Left lung (tissue), 1 donor: ENCODE results near the gene BET1.

DNA sequence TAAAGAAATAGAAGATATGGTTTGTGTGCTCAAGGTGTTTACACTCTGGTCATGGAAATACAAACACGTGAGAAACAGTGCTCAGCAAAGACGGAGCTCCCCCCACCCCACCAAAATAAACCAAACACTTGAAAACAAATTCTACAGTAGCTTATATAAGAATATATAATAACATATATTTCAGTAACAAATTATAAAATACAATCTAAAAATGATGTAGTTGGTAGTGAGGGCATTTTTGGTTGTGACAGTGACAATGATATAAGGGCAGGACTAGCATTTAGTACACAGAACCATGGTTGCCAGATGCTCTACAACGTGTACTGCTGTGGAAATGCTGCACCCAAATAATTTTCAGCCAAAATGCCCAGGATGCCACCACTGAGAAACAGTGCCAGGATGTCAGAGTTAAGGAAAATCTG, 121.7 kb downstream of the CDK14 start:
- PRO-cap, result no peak

DNA sequence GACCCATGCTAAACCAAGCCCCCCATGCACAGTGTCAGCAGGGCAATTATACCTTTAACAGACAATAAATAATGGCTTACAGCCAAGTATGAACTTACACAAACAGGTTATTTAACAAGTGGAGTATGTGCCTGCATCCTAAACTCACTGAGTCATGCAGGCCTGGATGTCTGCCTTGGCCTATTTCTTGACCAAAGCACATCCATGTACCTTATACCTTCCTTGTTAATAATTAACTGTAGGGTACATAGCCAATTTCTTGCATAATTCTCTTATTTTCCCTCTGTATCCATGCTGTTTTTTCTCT, 170.9 kb downstream of the CDK14 start:
- PRO-cap, result no peak

GRCh38 chr7:91945343-91945885, 4.8 kb downstream of the AKAP9 start:
- PRO-cap, result no peak

DNA sequence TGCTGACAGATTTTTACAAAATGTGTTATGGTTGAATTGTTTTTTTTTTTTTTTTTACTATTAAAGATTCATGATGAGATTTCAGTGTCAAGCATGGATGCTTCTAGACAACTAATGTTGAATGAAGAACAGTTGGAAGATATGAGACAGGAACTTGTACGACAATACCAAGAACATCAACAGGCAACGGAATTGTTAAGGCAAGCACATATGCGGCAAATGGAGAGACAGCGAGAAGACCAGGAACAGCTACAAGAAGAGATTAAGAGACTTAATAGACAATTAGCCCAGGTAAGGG, 93.7 kb downstream of the CYP51A1 start:
- PRO-cap, result no peak

DNA sequence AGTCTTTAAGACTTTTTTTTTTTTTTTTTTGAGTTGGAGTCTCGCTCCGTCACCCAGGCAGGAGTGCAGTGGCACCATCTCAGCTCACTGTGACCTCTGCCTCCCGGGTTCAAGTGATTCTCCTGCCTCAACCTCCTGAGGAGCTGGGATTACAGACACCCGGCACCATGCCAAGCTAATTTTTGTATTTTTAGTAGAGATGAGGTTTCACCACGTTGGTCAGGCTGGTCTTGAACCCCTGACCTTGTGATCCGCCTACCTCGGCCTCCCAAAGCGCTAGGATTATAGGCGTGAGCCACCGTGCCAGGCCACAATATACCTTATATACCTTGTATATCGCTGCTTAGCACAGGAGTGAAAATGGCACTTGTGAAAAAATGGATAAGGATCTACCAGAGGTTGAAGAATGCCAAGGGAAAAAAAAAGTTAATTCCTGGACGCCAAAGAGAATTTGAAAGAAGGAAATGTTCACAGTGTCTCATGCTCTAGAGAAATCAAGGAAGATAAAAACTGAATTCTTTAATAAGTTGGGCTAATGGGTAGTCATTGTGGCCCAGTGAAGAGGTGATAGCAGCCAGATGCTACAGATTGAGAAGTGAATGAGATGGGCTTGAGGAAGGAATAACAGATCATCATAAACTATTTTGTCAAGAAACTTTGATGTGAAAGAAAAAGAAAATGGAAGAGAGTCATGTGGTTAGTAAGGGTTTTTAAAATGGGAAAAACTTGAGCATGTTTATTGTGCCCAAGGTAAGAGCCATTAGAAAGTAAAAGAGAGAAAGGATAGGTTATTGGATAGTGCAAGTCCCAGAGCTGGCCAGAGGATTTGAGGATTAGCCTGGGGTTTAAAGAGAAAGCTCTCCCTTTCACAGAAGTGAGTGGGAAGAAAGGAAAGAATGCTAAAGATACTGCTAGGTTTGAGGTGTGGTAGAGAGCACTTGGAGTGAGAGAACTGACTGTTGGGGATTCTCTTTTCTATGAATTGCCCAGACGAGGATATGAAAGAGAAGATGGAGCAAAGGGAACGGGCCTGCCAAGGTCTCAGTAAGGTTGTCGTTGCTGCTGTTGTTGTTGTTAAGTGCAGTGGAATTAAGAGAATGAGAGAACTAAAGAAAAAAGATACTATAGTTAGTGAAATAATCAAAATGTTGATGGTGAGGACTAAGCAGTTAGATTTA, 98.5 kb upstream of the GATAD1 start:
- PRO-cap, result no peak

DNA sequence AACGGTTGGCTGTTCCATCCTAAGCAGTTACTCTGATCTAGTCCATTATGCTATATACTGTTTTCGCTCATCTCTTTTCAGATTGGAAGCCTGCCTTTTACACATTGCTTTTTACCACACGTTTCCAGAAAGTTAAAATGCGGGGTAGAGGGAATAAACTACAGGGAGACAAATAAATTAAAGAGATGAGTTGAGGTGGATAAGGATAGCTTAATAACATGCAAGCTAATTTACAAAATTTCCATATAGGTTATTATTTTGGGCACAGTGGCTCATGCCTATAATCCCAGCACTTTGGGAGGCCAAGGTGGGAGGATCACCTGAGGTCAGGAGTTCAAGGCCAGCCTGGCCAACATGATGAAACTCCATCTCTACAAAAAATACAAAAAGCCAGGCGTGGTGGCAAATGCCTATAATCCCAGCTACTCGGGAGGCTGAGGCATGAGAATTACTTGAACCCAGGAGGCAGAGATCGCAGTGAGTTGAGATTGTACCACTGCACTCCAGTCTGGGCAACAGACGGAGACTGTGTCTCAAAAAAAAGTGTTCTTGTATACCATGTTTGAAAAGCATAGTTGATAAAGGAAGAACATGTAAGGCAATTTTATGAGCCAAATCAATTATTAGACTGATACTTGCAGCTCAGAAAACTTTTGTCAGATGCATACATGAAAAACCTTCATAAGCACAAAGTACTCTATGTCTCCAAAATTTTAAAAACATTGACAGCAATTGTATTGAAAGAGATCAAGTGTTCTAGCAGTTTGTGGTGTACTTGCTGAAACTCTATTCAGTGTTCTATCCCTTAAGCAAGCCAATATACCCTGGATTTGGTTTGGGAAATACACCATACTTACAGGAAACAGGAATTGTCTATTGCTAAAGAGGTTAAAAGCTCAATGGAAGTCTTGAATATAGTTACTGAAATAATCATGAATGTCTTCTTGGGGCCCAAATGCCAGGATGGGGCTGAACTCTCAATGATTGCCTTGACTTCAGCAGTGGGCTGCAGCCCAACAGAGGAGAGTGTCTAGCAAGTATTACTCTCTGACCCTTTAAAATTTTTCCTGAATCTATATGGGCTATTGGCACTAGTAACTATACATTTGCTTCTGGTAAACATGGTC, 10.9 kb downstream of the RBM48 start:
- PRO-cap, result no peak

DNA sequence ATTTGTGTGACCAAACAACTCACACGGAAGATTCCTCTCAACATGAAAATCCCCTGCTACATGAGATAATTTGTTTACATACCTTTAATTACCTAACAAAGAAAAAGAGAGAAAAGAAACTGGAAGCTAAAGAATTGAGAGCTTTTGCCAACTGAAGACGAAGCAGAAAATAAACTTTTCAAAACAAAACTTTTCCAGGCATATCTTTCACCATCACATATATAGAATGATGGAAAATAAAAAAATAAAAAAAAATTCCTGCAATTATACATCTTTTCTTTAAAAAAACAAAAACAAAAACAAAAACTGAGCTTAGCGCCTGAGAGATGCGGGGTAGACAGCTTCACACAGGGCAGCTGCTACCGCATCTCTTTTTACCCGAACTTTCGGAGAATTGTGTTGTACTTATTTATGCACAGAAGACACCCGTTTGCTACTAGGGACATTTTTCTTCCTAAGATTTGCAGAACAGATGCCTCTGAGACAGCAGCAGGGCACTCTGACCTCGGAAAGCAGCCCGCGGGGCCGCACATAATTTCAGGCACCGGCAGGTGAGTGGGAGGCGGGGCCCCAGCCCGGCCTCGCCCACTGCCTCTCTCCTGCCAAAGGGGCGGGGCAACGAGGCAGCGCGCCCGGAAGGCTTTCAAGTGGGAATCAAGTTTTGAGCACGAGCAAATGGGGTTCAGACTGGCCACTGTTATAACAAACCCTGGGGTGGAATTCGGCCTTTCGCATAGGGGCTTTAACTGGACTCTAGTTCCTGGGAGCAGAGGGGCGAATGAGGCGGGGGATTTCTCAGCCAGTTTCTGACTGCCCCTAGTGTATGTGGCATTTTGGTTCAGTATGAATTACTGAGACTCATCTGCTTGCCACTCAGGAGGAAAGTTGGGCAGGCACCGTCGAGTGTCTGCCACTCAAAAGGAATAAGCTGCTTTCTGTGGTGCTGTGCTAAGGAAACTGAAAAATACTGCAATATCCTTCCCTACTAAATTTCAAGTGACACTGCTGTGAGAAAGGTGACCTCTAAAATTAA, 18.4 kb upstream of the FAM133B start:
- PRO-cap, result bidirectional peak, plus-strand start at position 674 of the sequence, minus-strand start at position 533 of the sequence

- PRO-cap, result no peak
These were observed 92.7 kb upstream of the FAM133B start for GRCh38 chr7:92682878-92683201.

- PRO-cap, result no peak
These were observed 1.8 kb downstream of the CDK6 start for GRCh38 chr7:92834714-92834867.

DNA sequence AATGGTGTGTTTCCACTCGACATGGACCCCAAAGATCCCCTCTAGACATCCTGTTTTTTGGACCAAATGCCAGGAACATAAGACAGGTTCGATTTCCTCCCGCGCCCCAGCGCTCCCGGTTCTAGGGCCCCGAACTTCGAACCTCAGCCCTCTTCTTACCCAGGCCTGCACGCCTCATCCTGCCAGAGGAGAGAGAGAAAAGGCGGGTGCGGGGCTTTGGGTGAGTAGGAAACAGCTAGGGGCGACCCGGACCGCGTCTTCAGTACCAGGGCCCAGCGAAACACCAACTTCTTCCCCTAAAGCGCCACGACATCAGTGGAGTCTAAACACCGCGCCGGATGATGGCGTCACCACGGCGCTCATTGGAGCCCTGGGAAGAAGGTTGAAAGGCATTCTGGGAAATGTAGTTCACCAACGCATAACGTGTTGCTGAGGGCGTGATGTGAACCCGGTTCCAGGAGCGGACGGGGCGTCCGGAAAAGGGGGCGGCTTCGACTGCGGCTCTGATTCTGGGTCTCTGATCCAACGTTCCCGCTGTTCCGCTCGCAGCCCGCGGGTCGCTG, at the start of gene BET1:
Gene BET1, minus strand, starts transcription at position 317 of the 563 bp plus-strand sequence.
- PRO-cap, result bidirectional peak, plus-strand start at position 457 of the sequence, minus-strand start at position 264 of the sequence

GRCh38 chr7:94395982-94397262, 1.7 kb downstream of the COL1A2 start:
- PRO-cap, result bidirectional peak, plus-strand start at chr7:94396458, minus-strand start at chr7:94396177

- PRO-cap, result no peak
These were observed 6.6 kb downstream of the COL1A2 start for GRCh38 chr7:94401308-94401693.

DNA sequence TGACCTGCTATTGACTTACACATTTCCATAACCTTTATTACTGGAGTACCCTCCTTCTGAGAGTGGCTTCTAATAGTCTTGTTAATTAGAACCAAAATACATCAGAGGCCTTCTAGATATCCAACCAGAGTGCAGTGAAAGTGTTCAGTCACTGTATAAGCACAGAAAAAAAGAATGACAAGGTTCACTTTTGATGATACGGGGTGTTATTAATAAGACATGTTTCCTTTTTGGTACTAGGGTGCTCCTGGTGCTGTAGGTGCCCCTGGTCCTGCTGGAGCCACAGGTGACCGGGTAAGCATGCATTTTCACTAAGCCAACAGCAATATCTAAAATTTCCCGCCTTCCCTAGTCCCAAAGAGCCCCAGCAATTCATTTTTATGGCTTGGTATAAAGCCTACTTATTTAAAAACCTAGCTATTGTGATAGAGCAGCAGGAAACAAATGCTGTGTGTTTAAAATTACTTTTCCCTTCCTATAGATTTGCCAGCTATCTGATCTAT, 24.6 kb downstream of the COL1A2 start:
- PRO-cap, result no peak

GRCh38 chr7:94510595-94511197, 1.1 kb downstream of the CASD1 start:
- PRO-cap, result bidirectional peak, plus-strand start at chr7:94510842, minus-strand start at chr7:94510686

DNA sequence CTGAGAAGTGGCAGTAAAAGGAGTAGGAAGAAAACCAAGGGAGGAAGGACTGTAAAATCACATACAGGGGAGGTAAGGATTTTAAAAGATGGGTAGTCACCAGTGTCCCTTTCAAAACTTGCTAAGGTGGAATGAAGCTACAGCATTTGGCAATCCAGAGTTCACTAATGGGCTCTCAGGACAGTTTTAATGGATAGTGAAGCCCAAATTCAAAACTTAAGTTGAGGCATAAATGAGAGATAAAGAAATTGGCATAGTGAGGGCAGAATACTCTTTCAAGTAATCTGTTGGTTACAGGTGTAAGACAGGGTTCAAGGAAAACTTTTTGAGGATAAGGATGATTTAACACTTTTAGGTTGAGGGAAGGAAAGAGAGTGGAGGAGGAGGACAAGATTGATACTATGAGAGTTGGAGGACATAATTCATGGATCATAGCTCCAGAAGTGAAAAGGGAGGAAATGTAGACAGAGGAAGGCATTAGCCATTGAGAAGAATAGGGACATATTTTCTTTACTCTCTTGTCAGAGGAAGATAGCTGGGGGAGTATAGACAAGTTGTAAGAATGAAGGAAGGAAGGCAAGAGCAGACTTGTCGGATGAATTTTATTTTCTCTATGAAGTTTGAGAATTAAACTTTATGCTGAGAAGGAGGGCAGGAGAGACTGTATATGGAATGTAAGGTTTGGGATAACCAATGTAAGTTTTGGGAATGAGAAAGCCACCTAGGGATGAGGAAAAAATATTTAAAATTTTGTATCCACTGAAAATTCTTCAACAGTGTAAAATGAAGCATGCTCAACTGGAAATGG, 21.4 kb downstream of the CASD1 start:
- PRO-cap, result no peak

- PRO-cap, result no peak
These were observed 856 bp upstream of the SGCE start for GRCh38 chr7:94656529-94657448.

GRCh38 chr7:94906954-94907381, 426 bp upstream of the PPP1R9A start:
- PRO-cap, result no peak

- PRO-cap, result no peak
These were observed 965 bp downstream of the PON1 start for GRCh38 chr7:95323378-95323755.

DNA sequence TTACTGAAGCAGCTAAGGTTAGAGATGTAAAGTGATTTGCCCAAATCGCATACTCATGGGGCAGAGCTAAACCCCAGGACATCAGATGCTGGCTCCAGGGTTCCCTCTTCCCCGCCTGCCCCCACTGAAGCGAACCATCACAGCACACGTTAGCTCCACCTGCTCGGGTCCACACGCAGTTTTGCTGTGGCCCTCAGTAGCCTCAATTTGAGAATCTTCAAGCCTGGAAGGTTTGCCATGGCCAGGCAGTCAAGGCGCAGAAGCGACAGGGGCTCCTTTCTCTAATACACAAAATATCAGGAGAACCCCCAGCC, 619 bp downstream of the PON1 start:
- PRO-cap, result no peak

GRCh38 chr7:95373326-95373767, 22.8 kb downstream of the PON3 start:
- PRO-cap, result no peak